ENCODE data around the genes BAHD1, KNL1 and RMDN3.

DNA sequence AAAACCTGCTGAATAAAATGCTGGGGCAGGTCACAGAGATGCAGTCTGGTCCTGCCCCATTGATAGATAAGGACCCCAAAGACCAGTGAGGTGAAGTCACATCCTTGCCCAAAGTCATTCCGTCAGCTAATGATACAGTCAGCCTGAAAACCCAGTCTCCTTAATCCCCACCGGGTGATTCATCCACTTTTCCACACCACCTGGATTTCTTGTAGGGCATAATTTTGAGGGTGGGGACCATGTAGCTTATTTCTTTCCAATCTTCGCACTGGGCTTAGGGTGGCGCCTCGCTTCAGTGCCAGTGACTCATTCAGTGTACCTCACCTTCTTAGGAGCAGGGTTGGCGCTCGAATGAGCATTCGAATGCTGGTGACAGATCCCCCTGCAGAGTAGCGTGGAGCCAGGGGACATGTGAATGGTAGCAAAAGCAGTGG, 24.1 kb downstream of the BMF start:
- PRO-cap: no peak

GRCh38 chr15:40296526-40297193, 11.1 kb downstream of the PLCB2 start:
- PRO-cap: no peak

DNA sequence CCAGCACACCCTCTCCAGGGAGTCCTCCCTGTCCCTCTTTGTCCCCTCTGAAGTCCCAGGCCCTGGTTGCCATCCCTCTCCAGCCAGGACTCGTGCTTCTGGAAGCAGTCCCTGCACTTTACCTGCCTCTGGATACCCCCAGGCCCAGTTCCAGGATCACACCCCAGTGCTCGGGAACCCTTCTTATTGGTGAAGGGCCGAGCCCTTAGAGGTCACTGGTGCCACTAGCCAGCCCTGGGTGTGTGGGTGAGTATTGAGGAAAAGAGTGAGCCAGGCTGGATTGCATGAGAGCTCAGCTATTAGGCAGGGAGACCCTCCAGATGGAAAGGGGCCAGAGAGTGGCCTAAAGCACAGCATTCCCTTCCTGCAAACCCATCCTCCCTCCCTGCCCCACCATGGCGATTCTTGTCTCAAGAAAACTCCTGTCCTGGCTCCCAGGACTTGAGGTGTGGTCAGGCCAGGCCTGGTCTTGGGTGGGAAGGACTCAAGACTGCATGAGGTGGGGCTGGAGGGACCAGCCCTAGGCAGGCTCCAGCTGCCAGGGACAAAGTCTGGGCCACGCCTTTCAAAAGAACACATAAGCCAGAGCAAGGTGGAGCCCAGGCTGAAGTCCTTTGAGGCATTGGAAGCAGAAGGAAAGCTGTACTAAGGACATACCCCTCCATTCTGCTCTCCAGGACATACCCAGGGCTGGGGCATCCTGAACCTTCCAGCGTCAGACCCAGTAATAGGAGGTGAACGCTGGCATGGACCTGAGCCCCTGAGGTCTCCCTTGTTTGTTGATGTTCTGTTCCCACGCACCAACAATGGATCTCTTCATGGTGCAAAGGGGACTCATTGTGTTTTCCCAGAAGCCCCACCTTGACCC, 4.7 kb upstream of the PHGR1 start:
- PRO-cap: no peak

- PRO-cap: no peak
Measured at GRCh38 chr15:40358648-40359426, 818 bp downstream of the DISP2 start.

- PRO-cap: no peak
Measured at GRCh38 chr15:40436004-40437075, 4.4 kb upstream of the BAHD1 start.

DNA sequence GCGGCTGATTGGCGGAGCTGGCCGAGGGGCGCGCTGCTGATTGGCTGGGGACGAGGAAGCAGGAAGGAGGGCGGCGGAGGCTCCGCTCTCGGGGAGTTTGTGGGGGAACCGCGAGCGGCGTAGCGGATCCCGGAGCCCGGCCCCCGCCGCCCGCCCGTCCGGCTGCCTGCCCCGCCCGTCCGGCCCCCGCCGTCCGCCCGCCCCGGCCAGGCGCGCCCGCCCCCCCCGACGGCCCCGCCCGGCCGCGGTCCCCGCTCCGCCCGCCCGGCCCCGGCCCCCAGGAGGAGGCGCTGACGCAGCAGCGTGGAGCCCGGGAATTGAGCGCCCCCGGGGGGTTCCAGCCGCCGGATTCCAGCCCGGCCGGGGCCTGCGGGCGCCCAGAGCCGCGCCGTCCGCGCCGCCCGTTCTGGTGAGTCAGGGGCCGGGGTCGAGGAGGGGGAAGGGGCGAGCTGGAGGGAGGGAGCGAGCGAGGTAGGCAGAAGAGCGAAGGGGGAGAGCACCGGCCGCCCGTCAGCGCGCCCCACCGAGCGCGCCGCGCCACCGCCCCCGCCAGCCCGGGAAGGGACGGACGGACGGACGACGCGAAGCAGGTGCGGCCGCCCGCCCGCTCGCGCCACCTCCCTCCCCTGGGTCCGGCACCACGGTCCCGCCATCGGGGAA, at the start of gene BAHD1:
Gene BAHD1, plus strand, starts transcription at position 94 of the 660 bp plus-strand sequence.
- PRO-cap: bidirectional peak, plus-strand start at position 64 of the sequence, minus-strand start outside the sequence; bidirectional peak, plus-strand start at position 293 of the sequence, minus-strand start at position 164 of the sequence; unidirectional peak, plus-strand start at position 478 of the sequence

DNA sequence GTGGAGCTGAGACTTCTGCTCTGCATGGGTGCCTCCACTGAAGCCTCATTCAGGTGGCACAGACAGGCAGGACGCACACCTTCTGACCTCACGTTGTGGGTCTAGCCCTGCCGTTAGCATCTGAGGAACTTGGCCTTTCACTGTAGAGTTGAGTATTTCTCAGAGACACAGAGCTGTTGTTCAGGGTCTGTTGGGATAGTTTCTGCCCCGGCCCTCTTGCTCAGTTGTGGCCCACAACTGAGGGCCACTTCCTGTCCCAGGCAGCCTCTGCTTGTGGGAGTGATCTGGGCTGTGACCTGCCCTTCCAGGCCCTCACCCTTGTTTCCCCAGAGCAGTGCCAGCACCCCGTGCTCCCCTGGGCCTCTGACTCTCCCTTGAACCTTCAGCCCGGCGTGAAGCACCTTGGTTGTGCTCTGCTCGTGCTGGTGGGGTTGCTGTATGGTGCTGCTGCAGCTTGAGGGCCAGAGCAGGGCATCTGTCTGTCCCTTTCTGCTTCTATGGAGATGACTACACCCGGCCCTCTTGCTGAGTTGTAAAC, 11.6 kb downstream of the BAHD1 start:
- PRO-cap: no peak

DNA sequence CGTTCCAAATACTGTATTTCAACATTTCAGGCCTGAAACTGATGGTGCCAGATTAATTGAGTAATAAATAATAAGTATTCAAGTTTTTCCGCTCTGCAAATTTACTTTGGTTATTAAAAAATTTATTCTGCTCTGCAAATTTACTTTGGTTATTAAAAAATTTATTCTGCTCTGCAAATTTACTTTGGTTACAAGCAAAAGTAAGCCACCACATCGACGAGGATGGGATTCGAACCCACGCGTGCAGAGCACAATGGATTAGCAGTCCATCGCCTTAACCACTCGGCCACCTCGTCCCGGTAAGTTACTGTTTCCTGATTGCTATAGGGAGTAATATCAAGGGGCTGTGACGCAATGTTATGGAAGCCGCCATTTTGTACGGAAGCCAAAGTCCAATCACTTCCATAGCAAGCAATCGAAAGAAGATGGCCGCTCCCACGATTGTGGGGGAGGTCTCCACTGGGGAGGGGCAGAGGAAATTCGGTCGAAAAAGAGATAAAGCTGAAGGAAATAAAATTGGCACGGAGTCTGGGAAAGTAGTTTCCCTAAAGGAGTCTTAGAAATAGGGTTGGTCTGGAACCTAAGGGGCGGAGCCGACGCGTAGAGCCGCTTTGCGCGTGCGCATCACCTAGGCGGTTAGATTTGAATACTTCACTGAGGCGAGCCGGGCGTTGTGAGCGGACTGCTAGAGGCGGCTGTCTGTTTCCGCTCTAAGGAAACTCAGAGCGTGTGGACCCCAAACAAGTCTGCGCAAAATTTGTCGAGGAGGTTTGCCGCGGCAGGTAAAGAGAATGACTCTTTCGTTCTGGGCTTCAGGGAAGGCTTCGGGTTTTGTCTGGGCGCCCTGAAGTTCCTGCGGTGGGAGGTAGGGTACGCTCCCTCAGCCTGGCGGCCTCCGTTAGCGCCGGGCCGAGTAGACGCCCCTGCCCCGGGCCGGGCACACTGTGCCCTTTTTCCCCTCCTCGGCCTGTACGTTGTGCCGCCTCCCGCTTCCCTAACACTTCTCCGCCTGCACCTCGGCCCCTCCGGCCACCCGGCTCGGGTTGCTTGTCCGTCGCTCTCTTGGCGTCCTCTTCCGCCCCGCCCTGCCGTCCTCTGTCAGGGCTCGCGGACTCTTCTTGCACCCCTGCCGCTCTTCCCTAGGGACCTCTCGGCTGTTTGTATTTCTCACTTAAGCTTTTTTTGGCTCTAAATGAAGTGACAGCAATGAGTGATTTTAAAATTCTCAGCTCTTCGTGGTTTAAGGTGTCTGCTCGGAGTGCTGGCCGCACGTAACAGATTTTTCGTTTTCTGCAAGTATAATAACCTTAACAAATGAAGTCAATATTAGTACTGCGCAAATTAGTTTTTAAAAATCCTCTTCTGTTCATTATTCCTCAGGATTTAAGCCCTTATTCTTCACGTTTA, at the start of gene KNL1:
Gene KNL1, plus strand, starts transcription at position 639 of the 1,407 bp plus-strand sequence.
- PRO-cap: unidirectional peak, minus-strand start at position 298 of the sequence; unidirectional peak, plus-strand start at position 654 of the sequence

- PRO-cap: bidirectional peak, plus-strand start at chr15:40755424, minus-strand start at chr15:40755248
Measured at GRCh38 chr15:40755030-40755937, at the start of gene RMDN3. Gene RMDN3 (minus strand): TSS chr15:40755254.

DNA sequence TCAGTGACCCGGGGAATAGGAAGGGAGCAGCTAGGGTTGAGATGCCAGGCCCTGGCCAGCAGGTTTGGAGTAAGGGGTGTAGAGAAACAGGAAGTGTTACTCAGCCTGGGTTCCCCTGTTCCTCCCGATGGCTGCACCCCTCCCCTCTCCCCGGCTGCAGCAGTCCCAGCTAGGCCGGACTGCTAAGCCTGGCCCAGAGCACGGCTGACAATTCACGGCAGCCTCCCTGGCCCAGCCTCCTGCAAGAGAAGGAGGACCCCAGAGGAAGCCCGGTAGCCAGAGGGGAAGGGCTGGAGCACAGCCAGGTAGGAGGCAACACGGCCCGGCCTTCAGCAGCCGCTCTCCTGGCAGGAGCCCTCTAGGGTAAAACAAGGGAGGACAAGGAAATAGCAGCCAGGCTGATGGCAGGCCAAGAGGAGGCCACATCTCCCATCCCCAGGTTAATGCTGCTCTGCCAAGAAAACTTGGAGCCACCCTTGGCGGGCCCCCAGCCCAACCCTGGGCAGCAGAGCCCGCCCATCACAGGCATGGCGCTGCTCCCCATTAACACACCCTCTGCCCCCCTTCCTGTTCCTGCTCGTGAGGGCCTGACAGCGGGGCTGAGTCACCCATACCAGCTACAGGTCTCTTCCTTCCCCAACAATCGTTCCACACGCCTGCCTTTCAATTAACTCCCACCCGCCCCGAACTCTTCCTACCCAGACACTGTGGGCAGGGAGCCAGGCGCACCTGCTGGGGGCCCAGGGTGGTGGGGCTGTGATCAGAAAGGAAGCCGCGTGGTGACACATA, 575 bp upstream of the C15orf62 start:
- PRO-cap: no peak

DNA sequence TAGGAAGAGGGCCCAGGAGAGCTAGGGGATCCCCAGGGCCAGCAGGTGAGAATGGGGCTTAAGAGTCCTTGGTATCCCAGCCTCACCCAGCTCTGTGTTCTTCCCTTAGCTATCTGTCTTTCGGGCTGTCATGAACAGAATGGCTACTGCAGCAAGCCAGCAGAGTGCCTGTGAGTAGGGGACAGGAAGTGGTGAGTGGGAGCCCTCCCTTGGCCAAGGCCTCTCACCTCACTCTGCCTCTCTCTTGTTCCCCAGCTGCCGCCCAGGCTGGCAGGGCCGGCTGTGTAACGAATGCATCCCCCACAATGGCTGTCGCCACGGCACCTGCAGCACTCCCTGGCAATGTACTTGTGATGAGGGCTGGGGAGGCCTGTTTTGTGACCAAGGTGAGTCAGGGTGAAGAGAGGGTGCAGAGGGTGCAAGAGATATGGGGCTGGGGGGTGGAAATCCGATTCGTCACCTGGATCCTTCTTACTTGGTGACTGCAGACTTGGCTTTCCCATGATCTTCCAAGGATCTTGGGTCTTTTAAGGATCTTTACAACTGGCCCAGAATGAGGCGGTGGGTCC, 3.0 kb downstream of the DLL4 start:
- PRO-cap: no peak

DNA sequence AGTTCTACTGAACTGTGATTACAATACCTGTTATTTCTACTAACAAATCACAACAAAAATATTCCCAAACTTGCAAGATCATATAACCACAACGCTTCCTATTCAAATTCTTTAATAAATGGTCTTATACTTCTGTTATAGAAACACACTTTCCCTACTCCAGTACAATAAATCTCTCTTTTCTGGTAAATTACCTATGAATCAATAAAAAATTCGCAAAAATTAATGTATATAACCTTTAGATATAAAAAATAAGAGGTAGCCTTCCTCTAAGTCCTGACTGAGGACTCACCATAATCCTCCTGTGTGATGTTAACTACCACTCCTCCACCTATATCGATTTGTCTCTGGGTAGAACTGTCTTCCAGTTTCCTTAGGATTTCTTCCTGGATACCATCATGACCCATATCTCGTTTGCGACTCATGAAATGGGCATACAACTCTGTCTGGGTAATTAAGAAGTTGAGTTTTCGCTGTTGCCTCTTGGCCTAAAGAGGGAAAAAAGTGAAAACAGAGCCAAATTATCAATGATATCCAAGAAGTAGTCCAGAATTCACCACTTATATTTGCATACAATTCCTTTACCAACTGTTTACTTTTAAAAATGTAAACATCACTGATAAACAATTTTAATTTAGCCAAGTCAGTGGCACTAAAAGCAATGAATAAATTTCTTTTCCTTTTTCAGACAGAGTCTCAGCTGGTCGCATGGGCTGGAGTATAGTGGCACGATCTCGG, 41.8 kb downstream of the INO80 start:
- PRO-cap: no peak

DNA sequence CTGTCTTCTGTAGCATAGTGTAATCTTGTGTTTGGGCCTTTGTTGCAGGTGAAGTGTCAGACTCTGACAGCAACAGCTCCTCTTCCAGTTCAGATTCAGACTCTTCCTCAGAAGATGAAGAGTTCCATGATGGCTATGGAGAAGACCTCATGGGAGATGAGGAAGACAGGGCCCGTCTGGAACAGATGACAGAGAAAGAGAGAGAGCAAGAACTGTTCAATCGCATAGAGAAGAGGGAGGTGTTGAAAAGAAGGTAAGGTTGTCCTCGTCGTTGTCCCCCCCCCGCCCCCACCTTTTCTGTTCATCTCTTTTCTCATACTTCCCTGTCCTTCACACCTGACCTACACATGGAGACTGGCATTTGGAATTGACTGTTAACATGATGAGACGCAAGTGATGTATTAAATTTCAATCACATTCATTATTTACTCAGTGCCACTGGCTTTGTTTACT, 36.0 kb upstream of the ITPKA start:
- PRO-cap: no peak

GRCh38 chr15:41526775-41527445, 13.3 kb upstream of the LTK start:
- PRO-cap: no peak

GRCh38 chr15:41554808-41555007, 4.3 kb upstream of the TYRO3 start:
- PRO-cap: no peak

DNA sequence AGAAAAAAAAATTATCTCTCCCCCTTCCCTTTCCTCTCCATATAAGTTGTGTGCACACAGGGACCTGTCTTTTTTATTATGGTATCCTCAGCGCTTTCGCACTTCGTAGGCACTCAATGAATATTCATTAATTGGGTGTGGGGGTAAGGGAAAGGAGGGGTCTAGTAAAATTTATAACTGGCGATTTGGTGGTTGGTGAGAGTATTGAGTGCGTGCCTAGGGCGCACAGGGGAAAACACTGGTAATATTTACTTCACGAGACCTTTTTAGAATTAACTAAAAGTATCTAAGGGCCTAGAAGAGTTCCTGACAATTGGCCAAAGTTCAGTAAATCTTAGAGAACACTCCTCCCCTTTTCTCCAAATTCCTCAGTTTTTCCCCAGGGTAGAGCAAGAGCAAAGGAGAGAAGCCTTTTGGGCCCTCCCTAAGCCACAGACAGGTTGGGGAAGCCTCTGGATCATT, 25.7 kb downstream of the TYRO3 start:
- PRO-cap: no peak

DNA sequence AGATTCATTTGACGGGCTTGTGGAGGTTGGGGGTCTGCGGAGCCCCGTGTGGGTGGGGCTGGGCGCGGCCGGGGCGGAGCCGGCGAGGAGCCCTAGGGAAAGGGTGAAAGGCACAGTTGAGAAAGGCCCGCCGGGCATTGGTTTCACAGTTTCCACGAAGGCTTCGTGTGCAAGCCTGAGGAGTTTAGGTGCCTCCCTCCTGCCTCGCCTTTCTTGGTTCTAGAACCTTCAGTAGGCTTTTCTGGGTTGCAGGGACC, 100.9 kb downstream of the TYRO3 start:
- PRO-cap: bidirectional peak, plus-strand start outside the sequence, minus-strand start at position 212 of the sequence

- PRO-cap: no peak
Measured at GRCh38 chr15:41695836-41696372, 78.4 kb upstream of the MAPKBP1 start.

DNA sequence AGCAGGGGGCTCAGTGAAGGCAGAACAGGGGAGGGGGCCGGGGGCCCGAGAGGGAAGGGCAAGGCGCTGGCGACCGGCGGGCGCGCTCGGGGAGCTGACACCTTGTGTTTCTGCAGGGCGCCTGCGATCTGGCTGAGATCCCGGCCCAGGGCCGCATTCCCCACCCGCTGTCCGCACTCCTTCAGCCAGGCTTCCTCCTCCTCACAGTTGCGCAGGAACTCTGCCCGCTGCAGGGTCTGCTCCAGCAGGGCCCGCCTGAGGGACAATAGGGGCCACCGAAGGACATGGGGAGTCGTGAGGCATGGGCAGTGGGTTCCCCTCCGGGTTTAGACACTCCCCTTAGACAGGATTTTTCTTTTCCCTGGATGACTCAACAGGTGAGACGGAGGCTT, 11.4 kb downstream of the SPTBN5 start:
- PRO-cap: no peak

DNA sequence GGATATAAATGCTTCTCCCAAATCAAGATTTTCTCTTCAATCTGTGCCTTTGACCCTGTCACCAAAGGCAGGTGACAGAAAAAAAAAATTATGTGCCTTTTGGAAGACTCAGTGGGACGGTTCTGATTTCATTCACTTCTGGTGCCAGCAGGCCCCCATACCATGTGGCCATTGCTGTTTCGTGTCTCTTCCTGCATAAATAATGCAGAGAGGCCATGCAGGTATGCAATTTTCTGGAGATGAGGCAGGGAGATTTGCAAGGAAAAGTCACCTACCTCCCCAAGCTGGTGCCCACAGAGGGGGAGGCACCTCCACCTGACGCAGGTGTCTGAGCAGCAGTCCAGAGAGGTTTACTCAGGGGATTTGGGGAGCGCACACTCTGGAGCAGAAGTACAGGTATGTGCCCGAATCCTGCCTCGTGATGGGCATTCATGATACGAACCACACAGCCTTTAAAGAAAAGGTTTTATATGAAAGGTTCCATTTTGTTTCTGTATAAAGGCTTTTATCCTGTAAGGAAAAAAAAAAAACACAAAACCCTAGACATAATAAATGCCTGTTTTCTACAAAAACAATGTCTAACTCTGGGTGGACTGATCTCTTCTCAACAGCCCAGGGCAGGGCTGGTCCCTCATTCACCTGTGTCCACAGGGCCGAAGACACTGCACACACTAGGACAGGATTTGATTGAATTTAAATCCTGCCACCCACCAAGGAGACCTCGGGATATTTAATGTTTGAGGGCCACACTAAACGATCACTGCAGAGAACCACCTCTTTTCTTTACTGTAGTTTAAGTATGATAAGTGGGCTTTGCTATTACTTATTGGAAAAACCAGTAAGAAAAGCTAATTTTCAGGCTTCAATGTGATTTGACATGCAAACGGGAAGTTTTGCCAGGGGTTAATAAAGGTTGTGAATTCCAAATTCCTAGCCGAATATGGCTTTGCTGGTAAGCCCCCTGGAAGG, 5.4 kb upstream of the SPTBN5 start:
- PRO-cap: no peak

Data from trachea (tissue), 1 donor.